BE2C (cell line): ENCODE measurements around a stretch of chr2.

DNA sequence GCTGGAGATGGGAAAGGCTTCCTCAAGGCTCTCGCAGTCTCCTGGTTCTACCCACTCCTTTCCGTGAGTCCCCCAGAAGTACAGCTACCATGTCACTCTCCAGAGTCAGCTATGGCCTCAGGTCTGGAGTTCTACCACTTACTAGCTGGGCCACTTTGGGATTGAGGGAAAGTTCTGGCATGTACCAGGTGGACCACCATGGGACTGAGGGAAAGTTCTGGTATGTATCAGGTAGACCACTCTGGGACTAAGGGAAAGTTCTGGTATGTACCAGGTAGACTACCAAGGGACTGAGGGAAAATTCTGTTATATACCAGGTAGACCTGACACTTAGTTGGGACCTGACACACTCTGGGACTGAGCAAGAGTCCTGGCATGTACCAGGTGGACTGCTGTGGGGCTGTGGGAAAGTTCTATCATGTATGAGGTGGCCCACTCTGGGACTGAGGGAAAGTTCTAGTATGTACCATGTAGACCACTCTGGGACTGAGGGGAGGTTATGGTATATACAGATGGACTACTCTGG is 164.6 kb downstream of the CLIP4 start:
- RRBS = no CpG with 5 or more reads among the region's 2 CpGs

- RRBS = 1% methylated on average over 22 of the region's 97 CpGs
Observed at GRCh38 chr2:30230206-30231473, 694 bp upstream of the LBH start.

- RRBS = no CpG with 5 or more reads among the region's 17 CpGs
Observed at GRCh38 chr2:30239152-30239965, 8.0 kb downstream of the LBH start.

- RRBS = no CpG with 5 or more reads among the region's 11 CpGs
Observed at GRCh38 chr2:30284302-30284906, 53.1 kb downstream of the LBH start.

DNA sequence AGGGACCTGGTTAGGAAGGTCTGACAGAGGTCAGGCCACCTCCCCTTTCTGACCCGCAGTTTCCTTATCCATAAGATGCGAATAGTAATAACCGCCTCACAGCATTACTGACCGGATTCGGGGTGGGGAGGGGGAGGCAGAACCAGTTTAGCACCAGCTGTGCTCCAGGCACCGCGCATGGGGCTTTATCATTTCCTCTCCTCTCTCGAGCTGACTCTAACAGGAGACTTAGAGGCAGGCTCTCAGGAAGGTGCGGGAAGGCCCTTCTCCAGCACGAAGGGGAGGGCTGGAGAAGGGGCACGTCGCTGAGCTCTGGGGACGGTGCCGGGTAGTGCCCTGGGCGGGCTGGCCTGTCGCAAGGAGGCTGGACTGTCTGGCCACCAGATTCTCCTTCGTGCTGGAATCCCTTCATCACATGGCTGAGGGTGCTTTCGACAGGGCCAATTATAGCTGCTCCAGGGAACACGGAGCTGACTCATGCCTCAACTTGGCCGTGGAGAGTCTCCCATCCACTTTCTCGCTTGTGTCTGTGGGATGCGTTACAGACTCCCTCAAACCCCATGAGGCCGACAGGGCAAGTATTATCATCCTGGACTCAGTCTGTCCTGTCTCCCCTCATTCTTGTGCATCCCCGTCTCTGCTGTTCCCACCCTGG is 5.8 kb downstream of the EHD3 start:
- RRBS = no CpG with 5 or more reads among the region's 24 CpGs

DNA sequence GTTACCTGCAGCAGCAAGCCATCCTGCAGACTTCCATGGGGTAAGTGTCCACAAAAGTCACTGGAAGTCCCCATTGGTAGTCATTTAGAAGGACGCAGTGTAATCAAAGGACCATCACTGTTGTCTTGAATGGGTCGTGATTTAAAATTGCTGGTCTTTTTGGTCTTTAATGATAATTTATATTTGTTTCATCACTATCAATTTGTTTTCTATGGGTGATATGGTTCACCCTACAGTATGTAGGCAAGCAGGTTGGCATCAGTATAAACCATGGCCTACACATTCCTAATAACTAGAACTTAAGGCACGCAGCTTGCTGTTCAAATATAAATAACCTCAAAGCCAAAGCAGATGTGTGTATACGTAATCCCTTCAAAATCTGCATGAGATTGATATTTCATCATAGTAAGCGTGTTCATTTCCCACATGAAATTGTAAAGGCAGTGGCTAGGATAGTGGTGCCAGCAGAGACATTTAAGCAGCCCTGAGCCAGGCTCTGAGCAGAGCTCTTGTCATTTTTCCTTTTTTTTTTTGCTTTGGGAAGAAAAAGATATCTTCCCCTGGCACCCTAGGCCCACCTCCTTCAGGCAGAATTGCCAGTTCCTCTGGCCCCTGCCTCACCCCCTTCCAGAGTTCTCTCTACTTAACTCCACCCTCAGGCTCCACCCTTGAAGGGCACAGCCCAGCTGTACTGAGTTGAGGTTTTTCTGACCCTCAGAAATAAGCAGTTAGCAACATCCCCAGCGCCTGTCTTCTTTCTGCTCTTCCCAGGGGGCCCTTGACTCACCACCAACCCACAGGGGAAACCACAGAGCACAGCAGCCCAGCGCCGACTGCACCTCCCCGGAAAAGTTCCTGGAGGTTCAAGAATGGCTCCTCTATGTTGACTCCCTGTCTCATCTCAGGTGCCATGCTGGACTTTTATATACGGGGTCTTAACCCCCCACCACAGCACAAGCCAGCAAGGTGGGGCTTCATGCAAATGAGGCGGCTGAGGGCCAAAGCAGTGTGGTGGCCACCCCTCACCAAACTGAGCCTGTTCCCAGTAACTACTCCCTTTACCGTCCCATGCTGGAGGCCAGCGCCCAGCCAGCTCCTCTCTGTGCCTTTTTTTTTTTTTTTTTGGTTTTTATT is 84.5 kb downstream of the EHD3 start:
- RRBS = no CpG with 5 or more reads among the region's 13 CpGs

DNA sequence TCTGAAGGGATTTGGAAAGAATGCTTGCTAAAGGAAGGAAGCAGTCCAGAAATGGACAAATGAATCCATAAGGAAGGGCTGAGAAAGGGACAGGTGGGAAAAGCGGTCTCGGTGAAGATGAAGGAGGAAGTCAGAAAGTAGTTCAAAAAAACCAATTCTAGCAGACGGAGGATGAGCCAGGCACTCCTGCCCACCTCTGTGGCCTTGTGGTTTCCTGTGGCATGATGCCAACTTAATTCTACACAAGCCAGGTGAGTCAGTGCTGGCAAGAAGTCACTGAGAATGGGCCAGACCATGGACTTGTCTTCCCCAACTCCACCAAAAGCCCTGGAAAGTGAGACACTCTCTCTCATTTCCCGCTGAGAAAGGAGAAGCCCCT is 15.5 kb upstream of the XDH start:
- RRBS = no CpG with 5 or more reads among the region's 4 CpGs

GRCh38 chr2:31927316-31927957 is 83.4 kb downstream of the MEMO1 start:
- RRBS = no CpG with 5 or more reads among the region's 2 CpGs

DNA sequence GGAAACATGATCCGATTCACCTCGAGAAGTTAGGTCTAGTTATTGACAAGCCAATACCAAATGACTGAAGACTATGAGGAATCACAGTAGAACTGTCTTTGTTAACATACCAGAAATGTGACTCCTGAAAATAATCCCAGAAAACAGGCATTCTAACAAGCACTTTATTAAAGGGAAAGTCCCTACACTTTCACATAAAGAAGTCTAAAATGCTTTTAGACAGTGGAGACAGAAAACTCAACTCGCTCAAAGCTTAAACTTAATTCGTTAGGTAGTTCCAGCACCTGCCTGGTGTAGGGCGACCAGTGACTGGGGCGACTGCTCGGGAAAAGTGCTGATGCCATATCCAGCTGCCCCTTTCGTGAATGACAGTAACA is 1.9 kb downstream of the MEMO1 start:
- RRBS = no CpG with 5 or more reads among the region's 8 CpGs

- RRBS = no CpG with 5 or more reads among the region's 7 CpGs
Observed at GRCh38 chr2:32062401-32062978, 866 bp upstream of the SPAST start.

DNA sequence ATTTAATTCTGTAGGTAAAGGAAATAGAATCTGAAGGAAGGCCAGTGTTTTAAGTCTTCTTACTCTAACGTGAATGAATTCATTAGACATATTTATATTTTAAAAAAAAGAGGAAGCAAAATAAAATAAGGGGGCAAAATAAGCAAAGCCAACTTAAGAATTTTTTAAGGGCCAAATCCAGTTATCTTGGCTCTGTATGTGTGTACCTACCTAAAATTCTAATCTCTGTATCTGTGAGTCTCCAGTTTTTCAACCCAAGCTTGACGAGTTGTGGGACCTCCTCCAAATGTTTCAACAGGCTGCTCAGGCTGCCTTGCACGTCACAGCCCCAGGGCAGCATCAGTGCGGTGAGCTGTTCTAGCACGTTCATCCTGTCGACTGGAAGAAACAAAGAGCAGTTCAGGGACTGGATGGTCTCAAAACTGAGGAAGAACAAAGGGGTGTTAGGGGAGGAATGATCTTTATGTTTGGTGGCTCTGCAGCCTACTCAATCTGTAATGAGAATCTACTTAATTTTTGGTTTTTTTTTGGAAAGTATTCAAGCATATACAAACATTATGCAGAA is 29.4 kb downstream of the NLRC4 start:
- RRBS = no CpG with 5 or more reads among the region's 6 CpGs

GRCh38 chr2:32284126-32285162 is 6.7 kb downstream of the YIPF4 start:
- RRBS = no CpG with 5 or more reads among the region's 4 CpGs

DNA sequence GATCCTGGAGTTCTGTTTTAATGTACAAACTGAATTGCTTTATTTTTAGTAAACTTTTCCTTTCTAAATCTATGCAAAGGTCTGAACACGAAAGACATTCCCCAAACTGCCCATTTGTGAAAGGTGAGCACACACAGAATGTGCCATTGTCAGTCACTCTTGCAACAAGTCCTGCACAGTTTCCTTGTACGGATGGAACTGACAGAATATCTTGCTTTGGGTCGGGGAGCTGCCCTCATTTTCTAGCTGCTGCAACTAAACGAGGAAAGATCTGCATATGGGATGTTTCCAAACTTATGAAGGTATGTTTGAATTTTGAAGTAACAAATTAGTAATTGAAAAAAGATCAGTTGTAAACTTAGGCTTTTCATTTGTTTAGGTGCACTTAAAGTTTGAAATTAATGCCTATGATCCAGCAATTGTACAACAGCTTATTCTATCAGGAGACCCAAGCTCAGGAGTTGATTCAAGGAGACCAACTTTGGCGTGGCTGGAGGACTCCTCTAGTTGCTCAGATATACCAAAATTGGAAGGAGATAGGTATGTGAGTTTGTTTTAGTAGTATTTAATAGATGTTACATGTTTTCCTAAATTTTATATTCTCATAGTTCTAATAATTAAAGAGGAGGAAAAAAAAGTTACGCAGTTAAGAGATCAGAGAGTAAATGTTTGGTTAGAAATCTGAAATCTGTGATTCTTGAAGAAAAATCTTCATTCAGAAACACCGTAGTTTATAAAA is 44.4 kb downstream of the BIRC6 start:
- RRBS = no CpG with 5 or more reads among the region's 7 CpGs

- RRBS = no CpG with 5 or more reads among the region's 11 CpGs
Observed at GRCh38 chr2:32555520-32556413, 72.1 kb upstream of the TTC27 start.

- RRBS = no CpG with 5 or more reads among the region's 1 CpG
Observed at GRCh38 chr2:33219962-33220354, 256.5 kb upstream of the RASGRP3 start.

DNA sequence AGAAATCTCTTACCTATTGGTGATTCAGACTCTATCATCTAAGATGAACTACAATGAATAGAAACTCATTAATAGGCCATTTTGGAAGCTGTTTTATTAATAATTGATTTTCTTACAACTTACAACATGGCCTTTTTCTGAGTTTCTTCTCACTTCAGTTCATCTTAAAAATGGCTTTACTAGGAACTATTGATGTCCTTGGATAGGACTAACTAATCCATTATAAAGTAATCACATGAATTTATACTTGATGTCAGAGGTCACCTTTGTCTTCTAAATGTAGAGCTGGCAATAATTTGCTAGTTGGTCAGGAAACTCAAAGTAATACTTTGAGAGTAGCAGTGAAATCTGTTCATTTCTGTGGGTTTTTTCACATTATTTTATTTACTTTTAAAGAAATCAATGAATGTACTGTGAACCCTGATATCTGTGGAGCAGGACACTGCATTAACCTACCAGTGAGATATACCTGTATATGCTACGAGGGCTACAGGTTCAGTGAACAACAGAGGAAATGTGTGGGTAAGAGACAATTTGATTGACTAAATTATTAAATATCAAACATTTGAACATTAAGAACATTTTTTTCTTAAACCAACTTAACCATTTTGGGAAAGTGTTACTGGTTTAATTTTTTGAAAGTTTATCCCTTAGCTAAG is 203.1 kb upstream of the RASGRP3 start:
- RRBS = no CpG with 5 or more reads among the region's 1 CpG

GRCh38 chr2:33346549-33346921 is 129.9 kb upstream of the RASGRP3 start:
- RRBS = no CpG with 5 or more reads among the region's 14 CpGs

DNA sequence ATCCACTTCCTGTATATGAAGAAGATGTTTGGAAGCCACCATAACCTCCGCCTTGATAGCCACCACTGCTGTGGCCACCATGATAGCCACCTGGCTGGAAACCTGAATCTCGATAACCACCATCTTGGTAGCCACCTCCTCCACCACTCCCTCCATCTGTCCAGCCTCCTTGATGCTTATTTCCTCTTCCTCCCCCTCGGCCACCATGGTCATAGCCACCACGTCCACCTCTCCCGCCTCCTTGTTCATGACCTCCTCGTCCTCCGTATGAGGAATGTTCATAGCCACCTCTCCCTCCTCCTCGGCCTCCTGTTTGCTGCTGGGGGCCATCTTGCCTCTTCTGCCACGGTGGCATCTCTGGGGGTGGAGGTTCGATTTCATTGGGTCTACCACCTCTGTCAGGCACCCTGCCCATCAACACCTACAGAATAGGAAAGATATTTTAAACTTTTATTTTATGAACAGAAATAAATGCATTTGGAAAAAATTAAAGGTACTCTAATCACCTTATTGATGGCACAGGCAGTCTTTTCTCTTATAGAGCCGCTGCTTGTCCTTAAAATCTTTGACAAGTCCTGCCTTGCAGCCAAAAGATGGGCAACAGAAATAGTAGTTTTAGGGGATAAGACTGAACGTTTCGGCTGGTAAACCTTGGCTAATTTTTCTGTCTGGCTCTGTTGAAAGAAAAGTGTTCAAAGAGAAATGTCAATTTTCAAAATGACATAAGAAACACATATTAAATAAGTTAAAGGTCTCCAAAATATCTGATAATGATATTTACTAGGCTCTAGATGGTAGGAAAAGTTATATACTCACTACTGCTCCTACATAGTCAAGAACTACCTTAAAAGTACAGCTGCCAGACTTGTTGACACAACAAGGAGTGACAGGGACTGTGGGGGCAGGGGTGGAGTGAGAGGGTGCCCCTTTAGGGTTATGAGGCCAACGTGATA is 13.8 kb downstream of the FAM98A start:
- RRBS = no CpG with 5 or more reads among the region's 14 CpGs

- RRBS = no CpG with 5 or more reads among the region's 3 CpGs
Observed at GRCh38 chr2:36372952-36373532, 17.5 kb downstream of the CRIM1 start.

GRCh38 chr2:36404248-36405005 is 48.8 kb downstream of the CRIM1 start:
- RRBS = no CpG with 5 or more reads among the region's 7 CpGs